Camera-type eye (tissue), 1 donor: ENCODE measurements around a stretch of chr19.

DNA sequence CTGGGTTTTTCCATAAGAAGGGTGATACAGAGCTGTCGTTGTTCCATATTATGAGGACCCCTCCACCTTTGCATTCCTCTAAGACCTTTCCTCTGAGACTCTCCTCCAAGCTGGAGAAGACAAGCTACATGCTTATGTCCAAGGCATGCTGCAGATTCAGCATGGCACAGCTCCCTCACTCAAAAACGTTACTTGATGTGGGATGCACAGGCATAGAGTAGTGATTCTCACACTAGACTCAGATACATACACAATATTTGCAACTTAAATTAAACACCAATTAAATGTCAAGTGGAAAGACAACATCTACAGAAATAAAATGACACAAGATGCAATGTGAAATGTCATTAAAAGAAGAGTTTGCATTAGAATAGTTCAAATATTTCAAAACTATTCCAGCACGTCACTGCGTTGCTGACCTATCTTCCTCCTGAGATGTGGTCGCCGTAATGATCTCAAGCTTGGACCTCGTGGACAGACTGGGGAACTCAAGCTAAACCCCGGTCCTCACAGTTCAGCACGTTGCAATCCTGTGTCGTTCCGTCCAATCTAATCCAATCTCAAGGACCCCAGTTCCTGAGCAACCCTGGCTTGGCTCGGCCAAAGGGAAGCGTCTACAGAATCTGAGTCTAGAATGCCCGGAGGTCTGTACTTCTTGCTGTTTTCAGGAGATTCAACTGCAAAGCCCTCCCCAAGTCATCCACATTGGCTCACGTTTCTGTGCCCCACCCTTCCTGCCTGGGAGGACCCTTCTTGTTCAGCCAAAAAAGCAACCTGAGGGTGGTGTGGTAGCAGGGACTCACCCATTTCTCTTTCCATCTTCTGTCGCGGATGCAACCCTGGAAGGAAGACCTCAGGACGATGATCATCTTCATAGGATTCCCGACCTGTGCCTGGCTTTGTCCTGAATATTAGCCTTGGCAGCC, 5.0 kb upstream of the LAIR1 start:
- RAMPAGE, long total RNA: no peak

DNA sequence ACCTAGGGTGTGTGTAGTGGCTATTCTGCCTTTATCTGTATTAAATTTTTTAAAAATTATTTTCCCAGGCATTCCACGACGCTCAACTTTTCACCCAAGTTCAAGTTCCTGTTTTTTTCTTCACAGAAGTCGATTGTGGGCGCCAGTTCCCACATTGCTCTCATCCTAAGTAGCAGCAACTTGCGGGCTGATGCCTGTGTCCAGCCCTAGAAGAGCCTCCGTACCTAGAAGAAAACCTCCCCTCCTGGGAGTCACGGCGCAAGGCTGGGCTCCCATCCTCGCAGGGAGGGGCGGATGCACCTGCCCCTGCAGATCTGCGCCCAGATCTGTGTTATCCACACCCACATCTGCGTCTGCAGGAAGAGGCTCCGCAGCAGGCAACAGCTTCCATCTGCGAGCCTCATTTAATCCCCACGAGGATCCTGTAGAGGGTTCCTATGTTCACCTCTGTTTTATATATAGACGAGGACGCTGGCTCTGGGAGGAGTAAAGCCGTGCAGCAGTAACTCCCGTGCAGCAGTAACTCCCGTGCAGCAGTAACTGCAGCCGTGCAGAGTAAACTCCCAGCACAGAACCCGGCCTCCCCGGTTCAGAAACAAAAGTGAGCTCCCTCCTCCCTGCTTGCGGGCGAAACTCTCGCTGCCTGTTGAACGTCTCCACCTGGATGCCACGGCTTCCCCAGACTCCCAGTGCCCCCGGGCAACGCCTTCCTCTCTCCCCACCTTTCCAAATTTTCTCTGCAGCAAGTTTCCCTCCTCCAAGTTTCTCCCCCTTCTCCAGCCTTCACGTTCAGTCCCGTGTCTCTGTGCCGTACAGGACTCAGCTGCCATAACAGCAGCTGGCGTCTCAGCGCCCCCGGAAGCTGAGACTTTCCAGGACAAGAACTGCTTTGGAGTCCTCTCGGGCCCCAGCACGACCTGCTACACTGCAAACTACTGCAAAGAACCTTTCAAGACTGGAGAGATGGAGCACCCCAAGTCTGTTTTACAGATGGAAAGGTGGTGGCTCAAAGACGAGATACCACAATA, 23.5 kb upstream of the LAIR1 start:
- RAMPAGE, long total RNA: no peak

DNA sequence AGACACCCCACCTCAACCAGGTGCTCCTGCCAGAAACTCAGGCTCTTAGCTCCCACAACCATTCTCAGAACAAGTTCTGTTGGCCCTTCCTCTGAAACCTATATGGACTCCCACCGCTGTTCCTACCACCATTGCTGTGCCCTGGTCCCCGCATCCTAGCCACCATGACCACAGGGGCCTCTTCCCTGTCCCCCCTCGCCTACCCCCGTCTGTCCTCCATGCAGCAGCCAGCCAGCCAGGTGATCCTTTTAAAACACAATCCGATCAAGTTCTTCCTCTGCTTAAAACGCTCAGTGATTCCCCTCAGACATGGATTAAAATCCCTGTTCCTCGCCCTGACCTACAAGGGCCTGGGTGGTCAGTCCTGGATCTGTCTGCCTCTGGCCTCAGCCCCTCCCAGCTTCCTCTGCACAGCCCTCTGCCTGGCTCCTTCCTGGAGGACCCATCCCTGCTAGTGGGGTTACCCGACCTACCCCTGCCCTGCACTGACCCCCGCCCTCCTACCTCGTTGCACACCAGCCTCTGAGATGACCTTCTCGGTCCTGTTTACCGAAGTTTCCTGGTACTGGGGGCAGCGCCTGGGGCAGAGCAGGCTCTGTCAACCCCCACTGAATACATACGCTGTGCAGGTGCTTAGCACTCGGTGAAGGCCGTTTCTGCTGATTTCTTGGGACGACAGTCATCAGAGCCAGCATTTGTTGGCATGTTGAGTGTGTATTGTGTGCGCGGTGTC, 14.8 kb upstream of the LENG8 start:
- RAMPAGE, long total RNA: no peak

- RAMPAGE, long total RNA: no peak
These were observed 6.7 kb downstream of the LENG8 start for GRCh38 chr19:54455384-54456428.

- RAMPAGE, long total RNA: no peak
These were observed 6.0 kb upstream of the LILRB1 start for GRCh38 chr19:54624189-54624715.

DNA sequence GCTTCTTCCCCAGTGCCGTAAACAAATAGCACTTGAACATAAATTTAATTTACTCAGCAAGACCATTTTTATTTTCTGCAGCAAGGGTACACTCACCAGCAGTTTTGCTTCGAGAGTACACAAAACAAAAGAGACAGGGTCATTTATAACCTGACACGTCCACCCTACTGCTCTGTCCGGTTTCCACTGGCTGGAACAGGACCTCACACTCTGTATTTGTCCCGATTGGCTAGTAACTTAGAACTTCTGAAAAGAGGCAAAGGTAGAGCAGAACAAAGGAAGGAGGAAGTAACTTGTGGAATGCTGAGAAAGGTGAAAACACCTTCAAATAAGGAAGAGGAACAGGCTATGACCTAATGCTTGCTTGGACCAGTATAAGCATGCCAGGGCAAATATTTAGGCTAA, 2.4 kb upstream of the LILRB1 start:
- RAMPAGE, long total RNA: no peak

- RAMPAGE, long total RNA: no peak
These were observed 12.5 kb upstream of the NCR1 start for GRCh38 chr19:54893292-54893921.

DNA sequence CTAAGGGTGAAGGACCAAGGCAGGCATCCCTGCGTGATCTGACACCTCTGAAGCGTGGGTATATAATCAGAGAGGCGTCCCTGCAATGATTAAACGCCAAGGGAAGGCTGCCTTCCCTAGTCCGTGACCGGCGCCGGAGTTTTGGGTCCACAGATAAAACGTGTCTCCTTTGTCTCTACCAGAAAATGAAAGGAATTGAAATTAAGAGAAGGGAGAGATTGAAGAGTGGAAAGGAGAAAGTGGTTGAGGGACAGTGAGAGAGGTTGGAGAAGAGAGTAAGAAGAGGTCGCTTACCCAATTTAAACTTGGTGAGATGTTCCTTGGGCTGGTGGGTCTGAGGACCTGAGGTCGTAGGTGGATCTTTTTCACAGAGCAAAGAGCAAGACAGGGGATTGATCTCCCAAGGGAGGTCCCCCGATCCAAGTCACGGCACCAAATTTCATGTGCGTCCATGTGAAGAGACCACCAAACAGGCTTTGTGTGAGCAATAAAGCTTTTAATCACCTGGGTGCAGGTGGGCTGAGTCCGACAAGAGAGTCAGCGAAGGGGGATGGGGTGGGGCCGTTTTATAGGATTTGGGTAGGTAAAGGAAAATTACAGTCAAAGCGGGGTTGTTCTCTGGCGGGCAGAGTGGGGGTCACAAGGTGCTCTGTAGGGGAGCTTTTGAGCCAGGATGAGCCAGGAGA, 26.3 kb downstream of the GP6 start:
- RAMPAGE, long total RNA: no peak

- RAMPAGE, long total RNA: no peak
These were observed 24.1 kb downstream of the GP6 start for GRCh38 chr19:55013787-55014530.

GRCh38 chr19:55058674-55059490, 4.1 kb downstream of the RDH13 start:
- RAMPAGE, long total RNA: no peak

DNA sequence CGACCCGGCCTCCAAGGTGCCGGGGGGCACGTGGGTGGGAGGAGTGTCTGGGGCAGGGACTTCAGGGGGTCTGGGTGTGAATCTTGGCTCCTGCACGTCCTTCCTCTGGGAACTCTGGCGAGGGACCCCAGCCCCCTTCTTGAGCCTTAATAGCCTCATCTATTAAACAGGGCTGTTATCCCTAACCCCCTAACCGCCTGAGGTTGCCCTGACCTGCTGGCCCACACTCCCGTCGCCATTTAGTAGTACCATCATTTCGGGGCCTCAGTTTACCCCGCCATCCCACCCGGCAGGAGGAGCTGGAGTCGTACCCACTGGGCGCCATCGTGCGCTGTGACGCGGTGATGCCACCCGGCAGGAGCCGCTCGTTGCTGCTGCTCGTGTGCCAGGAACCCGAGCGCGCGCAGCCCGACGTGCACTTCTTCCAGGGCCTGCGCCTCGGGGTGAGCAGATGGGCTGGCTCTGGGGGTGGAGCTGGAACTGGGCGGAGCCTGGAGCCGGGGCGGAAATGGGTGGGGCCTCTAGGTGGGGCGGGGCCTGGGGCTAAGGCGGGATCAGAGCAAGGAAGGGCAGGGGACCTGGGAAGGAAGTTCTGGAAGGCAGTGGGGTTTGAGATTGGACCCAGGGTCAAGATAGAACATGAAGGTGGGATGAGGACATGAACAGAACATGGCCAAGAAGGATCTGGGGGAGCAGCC, 4.3 kb downstream of the EPS8L1 start:
- RAMPAGE, long total RNA: no peak

DNA sequence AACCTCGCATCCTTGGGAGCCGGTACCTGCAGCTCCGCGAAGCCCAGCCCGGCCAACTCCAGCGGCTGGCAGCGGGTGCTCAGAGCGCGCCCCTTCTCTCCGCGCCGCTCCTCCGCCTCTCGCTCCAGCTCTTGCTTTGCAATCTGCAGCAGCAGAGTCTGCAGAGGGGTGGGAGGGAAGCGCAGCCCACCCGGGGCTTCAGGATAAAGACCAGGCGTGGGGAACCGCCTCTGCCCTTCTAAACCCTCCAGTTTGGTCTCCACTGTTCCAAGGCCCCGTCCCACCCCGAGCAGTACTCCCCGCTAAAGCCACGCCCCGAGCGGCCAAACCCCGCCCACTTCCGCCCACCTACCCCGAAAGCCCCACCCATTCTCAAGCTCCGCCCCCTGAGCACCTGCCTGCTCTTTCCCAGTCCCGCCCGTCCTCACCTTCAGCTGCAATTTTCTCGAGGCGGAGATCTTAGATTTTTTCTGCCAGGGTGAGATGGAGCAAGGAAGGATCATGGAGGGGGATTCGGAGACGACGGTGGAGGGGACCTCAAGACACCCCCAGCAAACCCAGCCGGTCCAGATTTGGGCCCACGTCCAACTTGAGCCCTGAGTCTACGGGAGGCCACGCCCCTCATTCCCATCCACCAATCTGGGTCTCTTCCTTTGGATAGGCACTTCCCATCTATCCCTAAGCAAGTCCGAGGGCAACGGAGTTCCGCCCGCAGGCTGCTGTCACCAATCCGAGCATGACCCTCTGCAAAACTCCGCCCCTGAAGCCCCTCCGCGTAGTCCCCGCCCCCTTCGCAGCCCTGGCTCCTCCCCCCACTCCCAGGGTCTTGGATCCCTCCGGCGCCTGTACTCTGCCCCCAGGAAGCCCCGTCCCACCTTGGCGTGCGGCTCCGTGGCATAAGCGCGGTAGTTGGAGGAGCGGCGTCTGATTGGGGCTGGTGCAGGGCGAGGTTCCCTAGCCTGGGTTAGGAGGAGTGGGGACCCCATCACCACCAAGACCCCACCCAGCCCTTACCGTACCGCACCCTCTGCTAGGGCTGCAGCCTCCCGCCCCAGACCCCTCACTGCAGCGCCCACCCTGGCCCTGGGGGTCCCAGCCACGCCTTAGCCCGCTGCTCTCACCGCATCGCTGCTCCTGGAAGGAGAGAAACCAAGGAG, 979 bp downstream of the TNNI3 start:
- RAMPAGE, long total RNA: no peak

DNA sequence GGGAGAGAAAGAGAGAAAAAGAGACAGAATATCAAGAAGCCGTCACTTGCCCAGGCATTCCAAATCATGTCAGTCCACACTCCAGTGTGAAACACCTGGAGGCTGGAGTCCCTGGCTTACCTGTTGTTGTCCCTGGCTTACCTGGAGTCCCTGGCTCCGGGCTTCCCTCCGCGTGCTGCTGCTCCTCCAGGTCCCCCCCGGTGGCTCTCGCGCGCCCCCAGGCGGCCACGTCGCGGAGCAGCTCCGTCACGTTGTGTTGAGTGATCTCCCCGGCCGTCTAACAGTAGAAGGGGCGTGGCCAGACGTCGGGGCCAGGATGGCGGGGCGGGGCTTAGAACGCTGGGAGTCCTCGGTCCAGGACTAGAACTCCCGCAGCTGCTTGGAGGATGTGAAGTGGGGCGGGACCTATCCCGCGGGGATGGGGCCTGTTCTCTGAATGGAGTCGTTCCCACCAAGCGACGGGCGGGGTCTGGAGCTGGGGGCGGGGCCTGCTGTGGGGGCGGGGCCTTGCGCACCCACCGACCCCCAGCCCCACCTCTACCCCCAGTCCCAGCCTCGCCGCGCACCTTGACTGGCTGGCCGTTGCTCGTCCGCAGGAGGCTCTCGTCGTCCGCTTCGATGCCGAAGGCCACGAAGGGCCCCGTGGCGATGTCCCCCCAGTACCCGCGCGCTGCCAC, 3.1 kb upstream of the TNNI3 start:
- RAMPAGE, long total RNA: no peak

- RAMPAGE, long total RNA: no peak
These were observed 10.7 kb upstream of the TMEM86B start for GRCh38 chr19:55239300-55239542.

GRCh38 chr19:55254146-55255138, 4.4 kb downstream of the PPP6R1 start:
- RAMPAGE, long total RNA: no peak

DNA sequence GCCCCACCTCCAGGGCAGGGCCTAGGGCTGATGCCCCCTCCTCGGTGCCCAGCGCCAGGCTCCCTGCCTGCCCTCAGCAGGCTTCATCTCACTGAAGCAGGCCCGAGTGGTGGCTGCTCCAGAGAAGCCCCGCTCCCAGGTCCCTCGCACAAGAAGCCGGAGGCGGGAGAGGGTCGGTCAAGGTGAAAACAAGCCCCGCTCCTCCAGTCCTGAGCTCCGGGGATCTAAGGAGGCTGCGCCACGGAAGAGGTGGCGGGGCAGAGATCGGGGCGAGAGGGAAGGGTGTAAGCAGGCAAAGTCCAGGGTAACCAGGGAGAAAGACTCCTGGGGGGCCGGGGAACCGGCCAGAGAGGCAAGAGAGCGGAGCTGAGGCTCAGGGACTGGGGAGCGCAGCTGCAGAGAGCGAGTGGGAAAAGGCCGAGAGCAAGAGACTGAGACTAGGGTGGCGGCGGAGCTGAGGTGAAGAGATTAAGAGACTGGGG, 1.0 kb downstream of the PPP6R1 start:
- RAMPAGE, long total RNA: no peak

DNA sequence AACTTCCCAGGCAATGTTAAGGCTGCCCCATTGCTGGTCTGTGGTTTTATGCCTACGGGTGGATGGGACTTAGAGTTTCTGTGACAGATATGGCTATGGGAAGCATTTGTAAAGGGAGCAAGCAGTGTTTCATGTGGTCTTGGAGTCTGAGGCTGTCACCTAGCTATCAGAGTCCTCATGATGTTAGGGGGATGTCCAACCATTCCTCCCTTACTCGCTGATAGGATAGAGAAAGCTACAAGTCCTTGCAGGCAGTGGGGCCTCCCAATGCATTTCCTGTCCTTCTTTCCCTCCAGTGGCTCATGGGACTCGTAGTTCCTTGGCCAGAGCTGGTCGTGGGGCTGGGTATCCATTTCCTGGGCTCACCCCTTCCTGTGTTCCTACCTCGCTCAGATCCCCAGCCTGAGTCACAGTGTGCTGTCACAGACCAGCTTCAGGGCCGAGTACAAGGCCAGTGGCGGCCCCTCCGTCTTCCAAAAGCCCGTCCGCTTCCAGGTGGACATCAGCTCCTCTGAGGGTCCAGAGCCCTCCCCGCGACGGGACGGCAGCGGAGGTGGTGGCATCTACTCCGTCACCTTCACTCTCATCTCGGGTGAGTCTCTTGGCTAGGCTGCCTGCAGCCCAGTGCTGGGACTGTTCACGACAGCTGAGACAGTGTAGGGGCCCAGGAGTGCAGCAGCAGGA, 19.1 kb downstream of the TMEM150B start:
- RAMPAGE, long total RNA: no peak

GRCh38 chr19:55386159-55387008, 652 bp downstream of the RPL28 start:
- RAMPAGE, long total RNA: no peak

GRCh38 chr19:55400056-55401151, 7.2 kb downstream of the UBE2S start:
- RAMPAGE, long total RNA: no peak

- RAMPAGE, long total RNA: no peak
These were observed 4.0 kb upstream of the ZNF628 start for GRCh38 chr19:55472328-55472951.